ENCODE measurements around the gene CLDN15.

GRCh38 chr7:101104173-101104625, 18.9 kb downstream of the TRIM56 start:
- RAMPAGE, long total RNA: no peak
- RRBS: no CpG with 5 or more reads among the region's 12 CpGs

- RAMPAGE, long total RNA: no peak
- RRBS: no CpG with 5 or more reads among the region's 3 CpGs
Observed at GRCh38 chr7:101127448-101127951, 596 bp downstream of the SERPINE1 start.

- RAMPAGE, long total RNA: no peak
- RRBS: no CpG with 5 or more reads among the region's 24 CpGs
Observed at GRCh38 chr7:101154860-101155459, 684 bp downstream of the AP1S1 start.

GRCh38 chr7:101237532-101238423, at the start of gene CLDN15:
TSS of gene CLDN15 (minus strand) at chr7:101237802.
- RAMPAGE, long total RNA: no peak
- RRBS: no CpG with 5 or more reads among the region's 26 CpGs

GRCh38 chr7:101238424-101238682, 751 bp upstream of the CLDN15 start:
- RAMPAGE, long total RNA: no peak
- RRBS: no CpG with 5 or more reads among the region's 7 CpGs

DNA sequence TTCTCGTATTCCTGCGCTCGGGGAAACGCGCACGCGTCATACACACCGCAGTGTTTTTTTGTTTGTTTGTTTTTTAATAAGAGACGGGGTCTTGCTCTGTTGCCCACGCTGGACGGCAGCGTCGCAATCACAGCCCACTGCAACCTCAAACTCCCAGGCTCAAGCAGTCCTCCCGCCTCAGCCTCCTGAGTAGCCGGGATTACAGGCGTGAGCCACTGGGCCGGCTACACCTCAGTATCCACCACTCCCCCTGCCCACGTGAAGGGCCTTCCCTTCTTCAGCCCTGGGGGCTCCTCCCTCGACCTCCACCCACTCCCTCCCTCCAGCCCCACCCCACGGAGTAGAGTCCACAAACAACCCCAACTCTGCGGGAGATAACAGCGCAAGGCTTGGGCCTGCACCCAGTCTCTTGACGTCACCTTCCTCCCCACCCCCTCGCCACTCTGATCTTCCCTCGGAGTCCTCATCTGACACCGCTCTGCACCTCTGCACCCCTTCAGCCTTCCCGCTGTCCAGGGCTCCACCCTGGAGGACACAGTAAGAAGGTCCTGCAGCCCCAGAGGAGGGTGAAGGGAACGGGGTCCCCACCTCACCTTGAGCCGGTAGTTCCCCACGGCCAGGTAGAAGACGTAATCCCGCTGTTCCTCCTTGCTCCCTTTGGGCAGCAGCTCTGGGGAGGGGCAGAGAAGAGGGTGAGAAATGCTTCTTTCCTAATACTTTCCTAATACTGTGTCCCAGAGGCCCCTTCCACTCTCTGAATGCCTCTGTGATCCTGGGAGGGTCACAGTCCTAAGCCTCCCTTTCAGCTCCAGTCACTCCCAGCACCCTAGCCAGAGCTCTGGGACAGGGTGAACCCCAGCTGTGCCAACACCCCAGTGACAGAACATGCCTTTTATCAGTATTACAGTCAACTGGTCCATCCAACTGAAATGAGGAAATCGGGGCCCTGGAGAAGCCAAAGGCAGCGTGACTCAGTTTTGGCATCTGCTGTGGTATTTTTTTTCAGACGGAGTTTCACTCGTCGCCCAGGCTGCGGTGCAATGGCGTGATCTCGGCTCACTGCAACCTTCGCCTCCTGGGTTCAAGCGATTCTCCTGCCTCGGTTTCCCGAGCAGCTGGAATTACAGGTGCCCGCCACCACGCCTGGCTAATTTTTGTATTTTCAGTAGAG, 3.0 kb upstream of the CLDN15 start:
- RAMPAGE, long total RNA: no peak
- RRBS: no CpG with 5 or more reads among the region's 46 CpGs

GRCh38 chr7:101302519-101303036, 19.0 kb downstream of the IFT22 start:
- RAMPAGE, long total RNA: no peak
- RRBS: 27% methylated on average over 11 of the region's 38 CpGs

GRCh38 chr7:101688215-101688606, 59.1 kb upstream of the MYL10 start:
- RAMPAGE, long total RNA: no peak
- RRBS: 2% methylated on average over 17 of the region's 33 CpGs

DNA sequence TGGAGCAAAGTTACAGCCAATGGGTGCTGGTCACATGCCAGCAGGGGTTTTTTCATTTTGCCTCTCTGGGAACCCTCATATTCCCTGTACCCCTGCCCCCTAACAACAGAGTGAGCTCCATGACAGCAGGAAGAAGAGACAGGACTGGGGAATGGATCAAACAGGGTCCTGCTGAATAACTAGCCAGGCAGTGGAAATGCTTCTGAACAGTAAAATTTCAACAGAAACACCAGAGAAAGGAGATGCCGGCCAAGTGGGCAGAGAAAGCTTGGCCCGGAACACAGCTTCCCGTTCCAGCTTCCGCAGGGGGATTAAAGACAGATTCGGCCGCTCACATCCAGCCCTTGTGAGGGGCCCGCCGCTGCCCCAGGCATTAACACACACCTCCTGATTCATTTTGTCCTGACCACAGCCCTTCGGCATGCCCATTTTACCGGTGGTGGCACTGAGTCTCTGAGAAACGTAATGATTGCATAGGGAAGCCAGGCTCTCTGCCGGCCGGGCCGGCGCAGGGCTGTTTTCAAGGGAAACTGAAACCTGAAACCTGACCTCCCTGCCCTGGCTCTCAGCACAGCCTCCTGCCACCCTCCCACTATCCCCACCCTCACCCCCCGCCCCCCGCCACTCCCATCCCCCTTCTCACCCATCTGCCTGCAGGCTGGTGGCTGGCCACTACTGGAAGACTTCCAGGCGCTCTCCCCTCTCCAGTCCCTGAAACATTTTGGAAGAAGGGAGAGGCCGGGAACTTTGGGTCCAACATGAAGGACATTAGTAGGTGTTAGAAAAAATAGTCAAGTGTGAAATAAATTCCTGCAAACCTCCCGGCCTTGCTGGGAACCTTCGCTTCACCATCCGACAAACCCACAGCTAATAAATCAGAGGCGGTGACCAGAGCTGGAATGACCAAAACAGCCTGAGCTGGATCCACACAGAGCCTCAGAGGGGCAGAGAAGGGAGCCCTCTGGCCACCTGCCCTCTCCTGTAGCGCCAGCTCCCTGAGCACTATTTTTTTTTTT, 83.6 kb upstream of the CUX1 start:
- RAMPAGE, long total RNA: no peak
- RRBS: 16% methylated on average over 4 of the region's 24 CpGs

GRCh38 chr7:101843694-101844369, 26.4 kb downstream of the CUX1 start:
- RAMPAGE, long total RNA: no peak
- RRBS: no CpG with 5 or more reads among the region's 13 CpGs

GRCh38 chr7:101857561-101857680, 40.0 kb downstream of the CUX1 start:
- RAMPAGE, long total RNA: no peak
- RRBS: no CpG with 5 or more reads among the region's 3 CpGs

DNA sequence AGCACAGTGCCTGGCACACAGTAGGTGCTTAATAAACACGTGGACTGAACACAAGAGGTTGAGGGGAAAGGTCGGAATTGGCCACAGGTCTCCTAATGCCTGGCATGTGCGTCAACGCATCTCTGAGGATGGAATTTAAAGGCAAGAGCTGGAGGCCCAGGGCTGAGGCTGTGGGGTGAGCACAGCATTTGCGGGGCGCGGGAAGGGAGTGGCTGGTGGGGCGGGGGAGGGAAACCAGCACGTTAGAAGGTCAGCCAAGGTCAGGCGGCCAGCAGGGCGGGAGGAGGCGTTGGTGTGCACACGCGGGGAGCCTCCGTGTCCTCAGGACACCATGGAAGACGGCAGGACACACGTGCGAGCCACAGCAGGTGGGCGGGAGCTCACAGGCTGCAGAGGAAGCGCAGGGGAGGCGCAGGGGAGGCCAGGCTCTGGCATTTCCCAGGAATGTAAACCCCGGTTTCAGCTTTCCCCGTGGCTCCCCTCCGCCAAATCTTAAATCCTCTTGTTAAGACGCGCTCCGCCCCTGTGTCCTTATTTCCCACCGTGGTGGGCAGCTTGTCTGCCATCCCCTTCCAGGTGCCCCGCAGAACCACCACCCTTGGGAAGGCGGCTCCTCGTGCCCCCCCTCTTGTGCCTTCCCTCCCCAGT, 52.0 kb downstream of the CUX1 start:
- RAMPAGE, long total RNA: no peak
- RRBS: no CpG with 5 or more reads among the region's 31 CpGs

- RAMPAGE, long total RNA: no peak
- RRBS: no CpG with 5 or more reads among the region's 8 CpGs
Observed at GRCh38 chr7:101881023-101881558, 63.7 kb downstream of the CUX1 start.

- RAMPAGE, long total RNA: no peak
- RRBS: no CpG with 5 or more reads among the region's 12 CpGs
Observed at GRCh38 chr7:101891815-101892771, 74.7 kb downstream of the CUX1 start.

DNA sequence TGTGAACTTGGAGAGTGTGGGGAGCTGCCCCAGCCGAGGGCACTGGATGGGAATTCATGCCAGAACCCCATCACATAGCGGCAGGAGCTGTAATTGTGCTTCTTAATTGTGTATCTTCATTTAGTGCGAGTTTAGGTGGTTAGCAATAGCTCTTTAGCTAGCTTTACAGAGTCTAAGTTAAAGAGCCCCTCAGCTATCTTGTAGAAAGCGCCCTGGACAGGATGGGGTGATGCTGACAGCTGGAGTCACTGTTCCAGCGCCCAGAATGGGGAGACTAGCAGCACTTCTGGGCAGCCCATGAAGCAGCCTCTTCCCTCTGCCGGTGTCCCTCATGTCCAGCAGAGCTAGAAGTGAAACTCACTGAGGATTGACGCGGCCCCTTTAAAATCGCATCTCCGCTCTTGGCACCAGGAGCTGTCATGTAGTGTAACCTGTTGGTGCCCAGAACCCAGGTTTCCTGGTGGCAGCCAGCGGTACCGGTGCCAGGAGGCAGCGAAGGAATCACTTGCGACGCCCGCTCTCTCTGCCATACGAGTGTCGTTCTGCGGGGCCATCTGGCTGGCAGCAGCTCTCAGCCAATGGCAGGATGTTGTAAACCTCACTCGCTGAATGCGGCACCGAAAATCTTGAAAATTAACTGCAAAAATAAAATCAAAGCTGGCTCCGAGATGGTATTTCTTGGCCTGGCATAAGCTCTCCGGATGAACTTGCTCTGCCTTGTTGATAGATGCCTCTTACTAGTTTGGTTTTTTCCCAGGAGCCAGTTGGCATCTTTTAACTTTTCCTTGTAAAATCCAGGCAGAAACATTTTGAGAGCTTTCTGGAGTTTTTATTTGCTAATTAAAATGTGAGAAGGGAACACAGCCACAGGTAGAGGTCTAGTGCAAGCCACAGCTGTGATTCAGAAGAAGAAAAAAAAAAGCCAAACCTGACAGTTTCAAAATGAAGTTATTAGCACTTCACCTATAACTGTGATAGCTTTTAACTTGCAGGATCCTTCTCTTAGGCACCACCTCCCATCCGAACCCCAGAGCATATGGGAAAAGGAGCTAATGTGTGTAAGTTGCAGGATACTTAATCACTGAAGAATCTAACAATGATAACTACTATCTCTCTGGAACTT, 82.8 kb downstream of the CUX1 start:
- RAMPAGE, long total RNA: no peak
- RRBS: no CpG with 5 or more reads among the region's 25 CpGs

- RAMPAGE, long total RNA: no peak
- RRBS: no CpG with 5 or more reads among the region's 10 CpGs
Observed at GRCh38 chr7:101953453-101953983, 136.1 kb downstream of the CUX1 start.

DNA sequence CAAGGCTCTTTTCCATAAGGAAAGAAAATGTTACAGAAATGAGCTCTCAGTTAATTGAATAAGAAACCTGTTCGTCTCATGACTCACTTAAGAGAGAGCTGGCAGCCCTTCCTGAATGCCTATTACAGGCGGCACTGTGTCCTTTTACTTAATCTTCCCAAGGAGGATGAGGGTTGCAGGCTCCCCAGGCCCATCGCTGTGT, 168.8 kb downstream of the CUX1 start:
- RAMPAGE, long total RNA: no peak
- RRBS: no CpG with 5 or more reads among the region's 3 CpGs

DNA sequence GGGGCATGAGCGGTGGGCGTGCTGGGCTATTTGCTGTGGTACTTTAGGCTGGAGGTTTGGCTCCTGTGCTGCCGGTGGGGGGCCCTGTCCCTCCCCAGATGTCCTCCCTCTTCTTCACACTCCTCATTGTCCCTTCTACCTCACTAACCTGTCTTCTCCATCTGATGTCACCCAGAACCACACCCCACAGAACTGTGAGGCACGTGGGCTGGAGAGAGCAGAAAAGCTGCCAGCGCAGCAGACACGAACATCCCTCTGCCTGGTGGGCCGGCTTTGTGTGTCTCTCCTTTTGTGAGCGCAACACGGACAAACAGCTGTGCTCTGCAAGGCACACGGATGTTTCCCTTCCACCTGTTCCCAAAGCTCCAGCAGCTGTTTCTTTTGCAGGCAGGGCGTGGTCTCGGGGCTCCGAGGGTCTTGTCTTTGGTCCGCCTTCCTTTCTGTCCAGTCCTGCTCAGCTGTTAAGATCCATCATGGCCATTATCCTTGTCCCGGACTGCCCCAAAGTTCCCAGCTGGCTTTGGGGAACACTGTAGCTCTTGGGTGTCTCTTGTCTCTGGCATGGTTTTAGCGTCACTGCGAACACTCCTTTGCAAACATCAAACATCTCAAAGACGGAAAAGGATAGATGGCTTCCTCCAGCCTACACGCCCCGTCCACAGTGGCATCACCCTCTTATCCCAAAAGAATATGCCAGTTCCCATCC, 32.7 kb upstream of the SH2B2 start:
- RAMPAGE, long total RNA: no peak
- RRBS: no CpG with 5 or more reads among the region's 20 CpGs

DNA sequence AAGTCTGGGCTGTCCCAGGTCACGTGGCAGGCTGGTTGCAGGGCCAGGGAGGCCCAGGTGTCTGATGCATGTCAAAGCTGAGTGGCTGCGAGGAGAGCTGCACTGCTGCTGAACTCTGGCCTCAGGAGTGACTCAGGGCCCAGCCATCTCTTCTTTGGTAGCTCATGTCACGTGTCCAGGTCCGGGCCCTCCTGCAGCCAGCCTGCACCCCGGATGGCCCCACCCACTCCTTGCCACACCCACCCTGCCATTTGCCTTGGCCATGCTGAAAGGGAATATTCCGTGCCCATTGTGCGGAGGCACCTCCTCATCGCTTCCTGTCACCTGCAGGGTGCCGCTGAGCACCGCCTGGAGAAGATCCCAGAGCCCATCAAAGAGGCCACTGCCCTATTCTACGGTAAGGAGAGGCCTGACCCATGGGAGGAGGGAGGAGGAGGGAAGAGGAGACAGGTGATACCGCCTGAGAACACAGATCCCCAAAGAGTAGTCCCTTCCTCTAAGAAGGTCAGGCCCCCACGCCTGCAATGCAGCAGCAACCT, 12.7 kb upstream of the SH2B2 start:
- RAMPAGE, long total RNA: no peak
- RRBS: no CpG with 5 or more reads among the region's 13 CpGs

- RAMPAGE, long total RNA: no peak
- RRBS: no CpG with 5 or more reads among the region's 10 CpGs
Observed at GRCh38 chr7:102512822-102513528, 4.6 kb downstream of the RASA4B start.

All from hepatocyte (in vitro differentiated cells and primary cell).